GM19239 (cell line): ENCODE measurements around the genes EEF2, TMIGD2 and FSD1.

DNA sequence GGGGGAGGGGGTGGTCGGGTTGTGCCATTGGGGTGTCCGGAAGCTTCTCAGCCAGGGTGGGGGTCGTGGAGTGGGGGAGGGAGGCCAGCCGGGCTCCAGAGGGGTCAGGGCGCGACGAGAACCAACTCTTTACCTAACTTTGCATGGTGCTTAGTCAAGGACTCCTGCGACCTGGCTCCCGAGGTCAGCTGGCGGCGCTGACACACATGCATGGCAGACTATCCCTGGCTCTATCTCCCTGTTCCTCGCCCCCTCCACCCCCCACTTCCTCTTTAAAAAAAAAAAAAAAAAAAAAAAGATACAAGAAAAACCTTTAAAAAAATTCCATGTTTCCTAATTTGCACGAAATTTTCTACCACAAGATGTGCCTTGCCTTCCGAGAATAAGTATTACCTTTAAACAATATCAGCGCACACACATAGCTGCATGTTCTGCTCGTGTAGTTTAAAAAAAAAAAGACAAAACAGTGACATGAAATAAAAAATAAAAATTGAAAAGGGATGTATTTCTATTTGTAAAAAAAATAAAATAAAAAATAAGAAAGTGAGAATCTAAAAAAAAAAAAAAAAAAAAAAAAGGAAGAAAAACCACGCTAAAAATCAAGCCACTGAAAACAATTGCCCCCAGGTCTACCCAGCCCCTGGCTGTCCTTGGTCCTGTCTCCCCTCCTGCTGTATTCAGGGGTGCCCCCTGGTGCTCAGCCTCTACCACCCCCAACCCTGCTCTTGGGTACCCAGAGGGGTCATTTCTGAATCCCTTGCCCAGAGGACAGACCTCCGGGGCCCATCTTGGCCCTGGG, 15.2 kb downstream of the SMIM24 start:
- RRBS = 72% methylated on average over 4 of the region's 18 CpGs

GRCh38 chr19:3470719-3471091, 9.6 kb downstream of the SMIM24 start:
- RRBS = no CpG with 5 or more reads among the region's 6 CpGs

- RRBS = no CpG with 5 or more reads among the region's 15 CpGs
Measured at GRCh38 chr19:3479630-3480349, 535 bp downstream of the SMIM24 start.

- RRBS = no CpG with 5 or more reads among the region's 24 CpGs
Measured at GRCh38 chr19:3548507-3549201, 8.7 kb downstream of the MFSD12 start.

DNA sequence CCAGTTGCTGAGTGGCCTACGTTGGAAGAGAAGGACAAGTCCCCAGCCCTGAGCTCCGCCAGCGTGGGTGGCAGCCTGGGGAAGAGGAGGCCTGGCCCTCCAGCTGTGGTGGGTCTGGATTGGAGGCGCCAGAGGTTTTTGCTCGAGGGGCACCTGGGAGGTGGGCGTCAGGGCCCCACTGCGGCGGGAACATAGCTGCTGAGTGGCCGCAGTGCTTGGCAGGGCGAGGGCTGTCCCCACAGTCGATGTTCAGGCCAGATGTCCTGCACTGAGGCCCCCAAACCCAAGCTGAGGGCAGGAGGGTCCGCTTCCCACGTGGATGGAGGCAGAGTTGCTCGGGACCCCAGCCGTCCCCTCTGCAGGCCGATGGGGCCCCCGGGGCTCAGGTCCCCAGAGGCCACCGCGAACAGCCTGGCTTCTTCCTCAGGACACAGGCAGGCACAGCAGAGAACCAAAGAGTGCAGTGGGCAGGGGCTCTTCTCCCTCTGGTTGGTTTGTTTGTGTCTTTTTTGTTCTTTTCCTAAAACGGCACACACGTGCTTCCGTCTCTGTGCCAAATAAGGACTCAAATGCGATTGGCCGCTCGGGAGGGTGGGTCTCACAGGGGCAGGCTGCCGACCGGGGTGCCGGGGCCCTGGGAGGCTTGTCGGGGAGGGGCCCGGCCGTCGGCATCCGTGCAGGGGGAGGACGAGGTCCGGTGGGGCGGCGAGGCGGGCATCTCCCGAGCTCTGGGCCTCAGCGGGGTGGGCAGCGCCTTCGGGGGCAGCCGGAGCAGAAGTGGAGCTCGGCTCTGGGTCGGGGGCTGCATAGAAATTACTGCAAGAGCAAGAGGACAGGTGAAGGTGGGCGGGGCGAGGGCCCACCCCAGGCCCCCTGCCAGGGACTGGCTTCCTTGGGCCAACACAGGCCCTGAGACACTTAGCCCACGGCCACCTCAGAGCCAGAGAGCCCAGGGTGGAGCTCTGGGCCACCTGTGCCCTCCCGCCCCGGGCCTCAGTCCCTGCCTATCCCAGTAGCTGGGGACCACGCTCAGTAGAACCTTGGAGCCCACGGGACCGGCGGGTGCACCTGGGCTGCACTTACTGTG, 6.1 kb upstream of the CACTIN start:
- RRBS = 94% methylated on average over 18 of the region's 54 CpGs

DNA sequence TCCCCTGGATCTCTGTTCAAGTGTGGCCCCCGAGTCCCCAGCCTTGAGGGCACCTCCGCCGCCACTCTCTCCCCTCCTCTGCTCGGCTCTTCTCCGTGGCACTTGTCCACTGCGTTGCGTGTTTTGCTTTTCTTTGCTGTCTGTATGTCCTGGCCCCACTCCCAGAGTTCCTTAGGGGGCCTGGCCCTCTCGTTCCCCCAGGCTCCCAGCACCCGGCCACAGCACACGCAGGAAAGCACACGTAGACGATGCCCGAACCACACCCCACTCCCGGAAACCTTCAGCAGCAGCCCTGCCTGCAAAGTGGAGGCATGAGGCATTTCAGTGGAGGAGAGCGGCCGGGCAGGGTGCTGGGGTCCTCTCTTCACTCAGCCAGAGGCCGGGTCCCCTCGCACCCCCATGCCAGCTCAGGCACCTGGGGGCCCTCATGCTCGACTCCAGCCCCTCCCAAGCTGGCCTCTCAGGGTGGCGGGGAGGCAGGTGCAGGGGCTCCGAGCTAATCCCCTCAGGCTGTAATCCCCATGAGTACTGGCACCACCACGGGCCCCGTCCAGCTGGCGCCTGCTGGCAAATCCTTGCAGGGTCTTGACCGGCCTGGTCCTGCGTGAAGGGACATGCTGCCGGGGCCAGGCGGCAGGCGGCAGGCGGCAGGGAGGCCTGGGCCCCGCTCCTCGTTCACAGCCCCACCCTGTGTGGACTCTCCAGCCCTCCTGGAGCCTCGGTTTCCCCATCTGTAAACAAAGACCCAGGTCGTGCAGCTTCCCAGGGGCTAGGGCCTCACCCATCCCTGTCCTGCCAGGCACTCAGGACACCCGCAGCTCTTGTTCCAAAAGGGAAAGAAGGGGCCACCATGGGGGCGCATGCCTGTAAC, 7.1 kb downstream of the PIP5K1C start:
- RRBS = 77% methylated on average over 8 of the region's 36 CpGs

DNA sequence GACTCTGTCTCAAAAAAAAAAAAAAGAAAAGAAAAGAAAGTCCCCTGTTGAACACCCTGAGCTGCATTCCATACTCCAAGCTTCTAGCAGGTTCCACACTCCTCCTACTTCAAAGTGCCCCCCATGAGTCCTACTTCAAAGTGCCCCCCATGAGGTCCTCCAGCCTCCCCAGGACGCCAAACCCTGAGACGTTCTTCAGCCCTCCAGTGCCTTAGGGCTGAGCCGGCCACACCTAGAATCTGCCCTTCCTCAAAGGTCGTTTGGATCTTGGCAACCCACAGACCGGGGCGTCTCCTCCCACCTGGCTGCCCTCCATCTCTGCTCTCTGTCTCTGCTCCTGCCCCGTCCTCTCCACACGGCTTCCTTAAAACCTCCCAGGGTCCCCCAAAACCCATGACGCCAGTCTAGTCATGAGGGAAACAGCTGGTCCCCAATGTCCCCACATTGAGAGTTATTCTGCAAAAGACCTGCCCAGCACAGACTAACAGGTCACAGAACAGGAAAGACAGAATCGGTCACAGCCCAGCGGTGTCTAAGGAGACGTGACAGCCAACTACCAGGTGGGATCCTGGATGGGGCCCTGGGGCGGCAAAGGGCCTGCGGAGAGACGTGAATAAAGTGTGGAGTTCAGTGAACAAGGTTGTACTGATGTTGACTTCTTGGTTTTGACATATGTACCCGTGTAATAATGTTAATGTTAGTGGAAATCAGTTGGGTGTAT, 4.9 kb downstream of the TJP3 start:
- RRBS = 12% methylated on average over 3 of the region's 16 CpGs

DNA sequence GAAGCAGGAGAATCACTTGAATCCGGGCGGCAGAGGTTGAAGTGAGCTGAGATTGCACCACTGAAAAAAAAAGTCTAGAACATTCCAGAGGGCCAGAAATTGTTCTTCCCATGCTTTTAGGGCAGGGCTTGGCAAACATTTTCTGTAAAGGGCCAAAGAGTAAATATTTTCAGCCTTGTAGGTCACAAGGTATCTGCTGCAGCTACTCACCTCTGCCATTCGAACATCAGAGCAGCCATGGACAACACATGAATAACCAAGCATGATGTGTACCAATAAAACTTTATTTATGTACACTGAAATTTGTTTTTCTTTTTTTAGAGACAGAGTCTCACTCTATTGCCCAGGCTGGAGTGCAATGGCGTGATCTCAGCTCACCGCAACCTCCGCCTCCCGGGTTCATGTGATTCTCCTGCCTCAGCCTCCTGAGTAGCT, 3.8 kb downstream of the APBA3 start:
- RRBS = no CpG with 5 or more reads among the region's 7 CpGs

DNA sequence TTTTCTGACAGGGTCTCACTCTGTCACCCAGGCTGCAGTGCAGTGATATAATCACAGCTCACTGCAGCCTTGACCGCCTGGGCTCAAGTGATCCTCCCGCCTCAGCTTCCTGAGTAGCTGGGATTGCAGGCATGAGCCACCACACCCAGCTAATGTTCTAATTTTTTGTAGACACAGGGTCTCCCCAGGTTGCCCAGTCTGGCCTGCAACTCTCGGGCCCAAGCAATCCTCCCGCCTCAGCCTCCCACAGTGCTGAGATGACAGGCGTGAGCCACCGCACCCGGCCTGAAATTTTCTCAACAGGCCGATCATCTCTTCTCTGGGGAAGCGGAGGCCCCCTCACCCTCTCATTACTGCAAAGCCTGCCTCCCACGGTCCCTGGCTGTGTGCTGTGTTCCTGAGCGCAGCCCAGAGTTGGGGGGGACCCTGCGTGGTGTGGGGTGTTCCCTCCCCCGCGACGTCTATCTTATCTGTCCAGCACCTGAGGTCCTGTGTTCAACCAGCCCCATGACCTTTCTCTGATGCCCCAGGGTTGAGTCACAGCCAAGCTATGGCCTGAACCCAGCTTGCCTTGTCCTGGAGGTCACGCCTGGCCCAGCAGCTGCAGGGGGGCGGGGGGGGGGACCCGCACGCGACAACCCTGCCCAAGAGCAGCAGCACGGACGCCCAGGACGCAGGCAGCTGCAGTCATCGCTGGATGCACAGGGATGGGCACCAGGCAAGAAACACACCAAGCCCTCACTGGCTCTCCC, 17.7 kb downstream of the DAPK3 start:
- RRBS = no CpG with 5 or more reads among the region's 24 CpGs

DNA sequence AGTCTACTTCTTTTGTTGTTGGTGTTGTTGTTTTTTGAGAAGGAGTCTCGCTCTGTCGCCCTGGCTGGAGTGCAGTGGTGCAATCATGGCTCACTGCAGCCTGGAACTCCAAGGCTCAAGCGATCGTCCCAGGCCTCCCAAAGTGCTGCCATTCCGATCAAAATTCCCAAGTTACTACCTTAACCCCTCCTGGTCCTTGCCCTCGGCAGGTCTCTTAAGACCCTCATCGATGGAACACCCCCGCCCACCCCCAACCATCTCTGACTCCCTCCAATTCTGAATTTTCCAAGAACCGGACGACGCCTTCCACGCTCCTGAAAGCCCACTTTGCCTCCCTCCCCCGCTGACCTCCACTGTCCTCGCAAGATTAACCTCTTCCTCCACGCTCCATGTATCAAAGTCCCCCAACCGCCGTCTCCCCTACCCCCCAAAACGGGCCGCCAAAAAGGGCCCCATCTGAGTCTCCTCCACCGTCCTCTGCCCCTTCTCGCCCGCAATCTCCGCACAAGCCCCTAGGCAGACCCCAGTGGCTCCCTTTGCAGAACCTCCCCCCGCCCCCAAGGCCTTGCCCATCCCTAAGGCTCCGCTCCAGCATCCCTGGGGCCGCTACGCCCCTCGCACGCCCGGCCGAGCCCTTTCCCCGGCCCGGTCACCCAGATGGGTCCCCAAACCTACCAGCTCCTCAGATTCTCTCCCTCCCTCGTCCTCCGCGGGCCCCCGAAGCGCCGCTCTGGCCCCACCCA, 482 bp downstream of the DAPK3 start:
- RRBS = no CpG with 5 or more reads among the region's 39 CpGs

- RRBS = 100% methylated on average over 2 of the region's 42 CpGs
Measured at GRCh38 chr19:3979172-3980237, 5.8 kb downstream of the EEF2 start.

GRCh38 chr19:3982086-3982515, 3.2 kb downstream of the EEF2 start:
- RRBS = no CpG with 5 or more reads among the region's 22 CpGs

DNA sequence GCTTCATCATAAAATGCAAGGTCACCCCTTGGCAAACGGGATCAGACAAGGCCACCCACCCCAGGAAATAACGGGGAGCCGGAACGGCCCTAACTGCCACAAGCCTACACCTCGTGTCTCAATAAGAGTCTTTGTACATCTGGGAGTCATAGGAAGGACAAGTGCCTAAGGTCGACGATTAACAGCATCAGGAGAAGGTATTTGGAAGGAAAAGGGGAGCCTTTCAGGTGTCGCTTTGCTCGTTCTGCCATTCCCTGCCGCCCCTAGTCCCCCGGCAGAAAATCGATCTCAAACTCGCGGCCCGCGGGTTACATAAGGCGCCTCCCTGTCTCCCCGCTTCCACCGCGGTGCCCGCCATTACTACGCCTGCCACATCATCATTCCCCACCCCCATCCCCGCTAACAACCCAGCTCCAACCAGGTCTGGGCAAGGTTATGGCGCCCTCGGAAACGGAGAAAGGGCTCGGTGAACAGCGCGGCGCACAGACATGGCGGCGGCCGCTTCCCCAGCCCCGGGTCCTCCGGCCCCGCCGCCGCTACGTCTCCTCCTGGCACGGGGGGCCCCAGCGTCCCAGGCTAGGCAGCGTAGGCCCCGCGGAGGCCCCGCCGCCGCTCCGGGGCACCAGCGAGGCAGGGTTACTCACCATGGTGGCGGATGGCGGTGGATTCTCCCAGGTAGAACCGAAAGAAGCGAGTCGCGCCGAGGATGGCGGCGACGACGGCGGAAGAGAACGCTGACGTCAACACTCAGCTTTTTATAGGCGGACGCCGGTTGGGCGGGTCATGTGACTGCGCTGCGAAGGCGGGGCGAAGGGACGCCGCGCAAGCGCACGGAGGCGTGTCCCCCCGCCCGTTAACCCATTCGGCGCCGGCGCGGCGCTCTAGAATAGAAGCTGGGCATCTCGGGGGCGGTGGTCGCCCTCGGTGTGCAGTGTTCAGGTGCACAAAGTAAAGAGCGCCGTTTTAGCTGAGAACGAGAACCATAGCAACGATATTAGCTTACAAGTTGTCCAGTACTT, at the start of gene EEF2:
TSS of gene EEF2 (minus strand) at position 730 of the 1,019 bp plus-strand sequence.
- RRBS = 2% methylated on average over 15 of the region's 93 CpGs

- RRBS = no CpG with 5 or more reads among the region's 12 CpGs
Measured at GRCh38 chr19:4158792-4159346, 5.4 kb downstream of the CREB3L3 start.

DNA sequence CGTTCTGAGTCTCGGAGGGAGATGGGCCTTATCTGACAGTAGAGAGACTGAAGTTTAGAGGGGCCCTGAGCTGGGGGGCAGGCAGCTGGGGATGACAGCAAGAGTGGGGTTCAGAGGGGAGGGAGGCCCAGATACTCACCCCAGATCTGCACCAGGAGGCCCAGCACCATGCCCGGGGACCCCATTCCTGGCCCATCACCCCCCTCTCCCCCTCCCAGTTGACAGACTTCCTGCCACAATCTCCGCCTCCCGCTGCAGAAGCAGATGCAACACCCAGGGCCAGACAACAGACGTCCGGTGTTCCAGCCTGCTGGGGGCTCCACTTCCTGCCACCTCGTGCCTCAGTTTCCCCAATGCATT, at the start of gene TMIGD2:
TSS of gene TMIGD2 (minus strand) at position 189 of the 360 bp plus-strand sequence.
- RRBS = no CpG with 5 or more reads among the region's 8 CpGs

DNA sequence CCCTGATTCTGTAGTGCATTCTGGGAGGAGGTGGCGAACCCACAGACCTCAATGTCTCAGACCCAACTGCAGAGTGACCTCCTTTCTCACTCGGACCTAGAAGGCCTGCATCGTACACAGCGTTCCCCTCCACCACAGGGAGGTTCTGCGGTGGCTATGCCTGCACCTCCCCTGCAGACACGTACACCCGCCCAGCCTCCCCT, 648 bp upstream of the FSD1 start:
- RRBS = no CpG with 5 or more reads among the region's 7 CpGs

DNA sequence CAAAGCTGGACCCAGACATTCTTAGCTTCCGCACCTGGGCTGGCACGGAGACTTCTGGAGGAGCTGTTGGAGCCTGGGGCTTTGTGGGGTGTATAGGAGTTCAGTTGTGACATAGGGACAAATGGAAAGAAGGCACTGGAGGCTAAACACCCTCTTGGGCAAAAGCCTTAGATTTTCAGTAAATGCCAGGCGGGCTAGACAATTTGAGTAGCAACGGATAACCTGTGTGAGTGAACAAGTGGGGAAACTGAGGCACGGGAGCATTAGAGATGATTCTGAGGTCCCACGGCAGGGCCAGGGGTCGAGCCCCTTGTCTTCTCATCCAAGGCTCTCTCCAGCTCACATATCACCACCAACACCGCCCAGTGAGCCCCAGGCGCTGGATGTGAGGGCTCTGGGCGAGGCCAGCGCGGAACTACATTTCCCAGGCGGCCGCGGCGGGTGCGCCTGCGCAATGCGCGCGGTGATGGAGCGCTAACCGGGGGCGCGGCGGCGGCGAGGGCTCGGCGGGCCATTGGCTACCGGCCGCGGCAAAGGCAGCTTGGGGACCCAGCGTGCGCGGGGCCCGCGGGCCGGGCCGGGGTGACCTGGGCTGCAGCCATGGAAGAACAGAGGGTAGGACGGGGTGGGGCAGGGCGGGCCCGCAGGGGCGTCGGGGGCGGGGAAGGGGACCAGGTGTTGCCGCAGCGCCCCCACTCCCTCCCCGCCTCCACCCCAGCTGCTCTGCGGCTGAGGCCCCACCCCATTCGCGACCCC, at the start of gene FSD1:
TSS of gene FSD1 (plus strand) at position 452 of the 756 bp plus-strand sequence.
- RRBS = 2% methylated on average over 17 of the region's 52 CpGs

DNA sequence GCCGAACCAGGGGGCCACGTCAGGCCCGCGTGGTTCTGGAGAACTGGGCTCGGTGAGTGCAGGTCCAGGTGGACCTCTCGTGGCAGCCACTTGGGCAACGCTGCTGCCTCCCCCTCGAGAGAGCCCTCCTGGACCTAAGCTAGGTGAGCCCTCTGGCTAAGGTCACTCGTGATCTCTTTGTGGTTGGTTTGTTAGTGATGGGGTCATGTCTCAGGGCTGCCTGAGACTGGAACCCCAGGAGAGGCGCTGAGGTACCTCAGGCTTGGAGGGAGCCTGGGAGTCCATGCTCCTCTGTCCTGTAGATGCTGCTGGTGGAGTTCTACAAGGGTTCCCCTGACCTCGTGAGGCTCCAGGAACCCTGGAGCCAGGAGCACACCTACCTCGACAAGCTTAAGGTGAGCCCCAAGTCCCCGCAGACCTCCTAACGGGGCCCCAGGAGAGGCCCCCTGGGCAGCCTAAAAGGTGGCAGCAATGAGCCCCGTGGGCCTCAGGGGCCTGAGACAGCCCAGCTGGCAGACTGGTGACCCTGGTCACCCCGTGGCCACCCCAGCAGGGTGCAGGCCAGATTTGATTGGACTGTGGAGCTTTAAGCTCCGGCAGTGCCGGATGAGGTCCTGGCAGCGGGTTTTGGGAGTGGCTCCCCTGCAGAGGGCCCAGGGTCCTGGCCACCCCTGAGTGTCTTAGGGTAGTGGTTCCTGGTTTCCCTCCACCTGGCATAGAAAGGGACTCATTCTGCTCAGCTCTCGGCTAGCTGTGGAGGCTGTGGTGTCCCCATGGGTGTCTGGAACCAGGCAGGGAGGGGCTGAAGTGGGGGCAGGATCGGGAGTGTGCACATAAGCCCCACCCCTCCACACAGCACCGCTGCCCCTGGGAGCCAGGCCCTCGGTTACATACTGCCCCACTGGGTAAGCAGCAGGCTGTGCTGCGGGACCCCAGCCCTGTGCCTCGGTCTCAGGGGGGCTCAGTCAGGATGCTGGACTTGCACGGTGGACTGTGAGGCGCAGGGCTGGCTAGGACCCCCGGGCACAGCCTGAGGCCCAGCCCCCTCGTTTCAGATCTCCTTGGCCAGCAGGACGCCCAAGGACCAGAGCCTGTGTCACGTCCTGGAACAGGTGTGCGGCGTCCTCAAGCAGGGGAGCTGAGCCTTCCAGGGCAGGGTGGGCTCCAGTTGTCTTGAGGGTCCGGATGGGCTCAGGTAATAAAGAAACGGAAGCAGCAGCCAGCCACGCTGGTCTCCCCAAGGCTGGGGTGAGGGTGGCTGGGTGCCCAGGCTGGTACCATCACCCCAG, 15.9 kb downstream of the MPND start:
- RRBS = no CpG with 5 or more reads among the region's 36 CpGs

- RRBS = no CpG with 5 or more reads among the region's 11 CpGs
Measured at GRCh38 chr19:4360311-4360705, 16.9 kb downstream of the MPND start.

DNA sequence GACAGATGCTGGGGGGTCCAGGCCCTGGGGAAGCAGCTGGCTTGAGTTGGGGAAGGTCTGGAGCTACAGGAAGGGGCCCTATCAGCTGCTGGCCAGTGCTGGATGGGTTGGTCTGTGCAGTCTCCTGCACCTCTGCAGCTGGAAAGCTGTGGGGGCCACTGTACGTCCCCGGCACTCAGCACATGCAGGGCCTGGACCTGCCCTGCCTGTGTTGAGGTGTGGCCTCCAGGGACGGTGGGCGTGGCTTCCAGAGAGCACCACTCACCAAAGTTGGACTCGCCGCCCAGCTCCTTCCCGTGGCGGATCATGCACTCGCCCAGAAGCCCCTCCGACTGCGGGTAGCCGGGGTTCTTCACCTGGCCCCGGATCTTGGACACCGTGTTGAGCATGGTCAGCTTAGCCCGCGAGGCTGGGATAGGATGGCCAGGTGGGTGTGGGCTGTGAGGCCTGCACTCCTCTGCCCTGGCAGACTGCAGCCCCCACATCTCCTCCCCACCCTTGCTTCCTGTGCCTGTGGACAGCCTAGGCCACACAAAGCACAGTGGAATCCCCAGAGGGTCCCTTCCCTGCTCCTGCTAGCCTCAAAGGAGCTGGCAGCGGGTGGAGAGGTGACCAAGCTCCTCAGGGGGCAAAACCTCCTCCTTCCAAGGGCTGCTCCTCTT, 22.0 kb downstream of the MPND start:
- RRBS = no CpG with 5 or more reads among the region's 17 CpGs